Metastatic Breast Carcinoma in the Ovary (tissue), 3 donors: ENCODE results near the genes SETSIP and GFI1.

- PRO-cap, 3 experiments = no peak in any of the 3 experiments
Measured at GRCh38 chr1:89842927-89843282, 22.1 kb downstream of the LRRC8D start.

GRCh38 chr1:89846946-89847689 is 26.3 kb downstream of the LRRC8D start:
- PRO-cap, 3 experiments = no peak in any of the 3 experiments

DNA sequence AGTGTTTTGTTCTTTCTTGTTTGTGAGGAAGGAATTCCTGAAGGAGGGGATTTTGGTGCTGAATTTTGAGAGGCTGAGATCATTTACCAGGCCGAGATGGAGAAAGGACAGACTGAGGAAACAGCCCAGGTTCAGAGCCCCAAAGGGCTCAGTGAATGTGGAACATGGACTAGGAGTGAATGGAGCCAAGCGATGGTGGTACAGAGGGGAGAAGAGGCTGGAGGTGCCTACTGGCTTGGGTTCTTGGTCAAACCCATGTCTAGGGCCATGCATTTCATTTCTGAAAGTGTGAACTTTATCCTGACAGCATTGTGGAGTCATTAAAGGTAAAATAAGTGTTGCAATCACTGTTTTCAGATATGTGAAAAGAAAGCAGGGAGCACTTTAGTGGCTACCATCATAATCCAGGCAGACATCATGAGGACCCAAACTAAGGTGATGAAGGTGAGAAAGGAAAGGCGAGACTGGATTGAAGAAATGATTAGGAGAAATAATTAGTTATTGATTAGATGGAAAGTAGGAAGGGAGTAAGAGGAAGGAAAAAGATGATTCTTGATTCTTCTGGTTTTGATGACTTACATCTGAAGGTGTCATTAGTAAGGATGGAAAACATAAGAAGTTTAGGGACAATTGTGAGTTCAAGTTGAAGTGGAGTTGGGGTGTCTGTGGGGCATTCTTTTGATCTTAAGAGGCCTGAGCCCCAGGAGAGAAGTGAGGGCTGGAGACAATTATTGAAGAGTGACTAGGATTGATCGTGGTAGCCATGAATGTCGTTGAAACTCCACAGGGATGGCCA is 32.0 kb downstream of the LRRC8D start:
- PRO-cap, 3 experiments = no peak in any of the 3 experiments

DNA sequence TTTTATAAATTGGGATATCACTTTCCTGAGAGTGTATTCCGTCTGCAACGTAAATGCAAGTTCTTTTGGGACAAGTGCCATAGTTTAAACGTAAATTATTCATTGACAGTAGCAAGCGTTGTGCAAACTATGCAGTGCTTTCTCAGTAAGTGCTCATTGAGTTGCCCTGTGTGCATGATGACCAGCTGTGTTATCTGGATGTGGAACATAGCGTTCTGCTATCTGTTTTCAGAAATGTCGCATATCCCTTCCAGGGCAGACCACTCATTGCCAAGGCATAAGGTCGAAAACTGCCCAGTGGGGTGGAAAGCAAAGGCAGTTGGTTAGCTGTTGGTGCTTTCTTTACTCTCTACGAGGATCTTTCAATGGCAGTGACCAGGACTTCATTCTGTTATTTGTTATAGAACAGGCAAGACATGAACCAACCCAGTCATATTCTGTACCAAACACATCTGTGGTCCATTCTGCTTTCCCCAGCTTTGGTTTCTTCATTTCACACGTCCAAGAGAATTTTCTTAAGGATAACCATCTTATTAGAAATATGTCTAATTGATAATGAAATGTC is 51.3 kb downstream of the LRRC8D start:
- PRO-cap, 3 experiments = no peak in any of the 3 experiments

DNA sequence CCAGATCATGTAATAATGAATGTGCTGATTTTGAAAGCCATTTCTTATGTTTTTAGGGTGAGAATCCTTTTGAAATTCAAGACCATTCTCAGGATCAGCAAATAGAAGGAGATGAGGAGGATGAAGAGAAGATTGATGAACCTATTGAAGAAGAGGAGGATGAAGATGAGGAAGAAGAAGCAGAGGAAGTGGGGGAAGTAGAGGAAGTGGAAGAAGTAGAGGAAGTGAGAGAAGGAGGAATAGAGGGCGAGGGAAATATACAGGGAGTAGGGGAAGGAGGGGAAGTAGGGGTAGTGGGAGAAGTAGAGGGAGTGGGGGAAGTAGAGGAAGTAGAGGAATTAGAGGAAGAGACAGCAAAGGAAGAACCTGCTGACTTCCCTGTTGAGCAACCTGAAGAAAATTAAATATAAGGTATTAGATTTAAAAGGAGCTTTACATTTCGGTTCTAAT is 32.4 kb downstream of the ZNF326 start:
- PRO-cap, 3 experiments = no peak in any of the 3 experiments

GRCh38 chr1:90717865-90718467 is 864 bp upstream of the BARHL2 start:
- PRO-cap, 3 experiments = no peak in any of the 3 experiments

DNA sequence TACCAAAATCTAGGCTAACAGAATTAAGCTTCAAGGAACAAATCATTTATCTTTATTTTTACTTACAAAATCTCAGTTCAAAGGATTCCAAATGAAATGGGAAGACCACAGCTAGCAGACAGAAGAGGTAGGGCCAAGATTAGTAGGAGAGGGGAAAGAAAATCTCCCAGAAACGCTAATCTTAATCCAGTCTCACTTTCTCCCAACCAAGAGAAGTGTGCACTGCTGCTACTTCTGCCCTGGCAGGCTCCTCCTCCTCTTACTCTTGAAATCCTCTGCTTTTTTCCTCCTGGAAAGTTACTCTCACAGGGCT is 4.6 kb downstream of the ZNF644 start:
- PRO-cap, 3 experiments = no peak in any of the 3 experiments

GRCh38 chr1:91583012-91583468 is 82.4 kb downstream of the CDC7 start:
- PRO-cap, 3 experiments = no peak in any of the 3 experiments

DNA sequence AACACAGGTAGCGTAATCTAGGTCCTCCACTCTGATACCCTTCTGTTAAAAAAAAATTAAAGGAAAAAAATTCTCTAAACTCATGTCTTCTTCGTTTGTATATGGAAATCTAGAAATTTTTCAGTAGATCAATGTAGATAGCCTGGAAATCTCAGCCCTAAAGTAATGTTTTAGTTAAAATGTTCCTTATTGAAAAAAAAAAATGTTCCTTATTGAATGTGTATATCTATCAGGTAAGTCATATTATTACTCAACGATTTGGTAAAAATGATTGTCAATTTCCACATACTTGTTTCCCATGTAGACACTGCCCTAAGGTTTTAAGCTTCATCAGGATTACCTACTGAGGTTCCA is 181.2 kb downstream of the CDC7 start:
- PRO-cap, 3 experiments = no peak in any of the 3 experiments

DNA sequence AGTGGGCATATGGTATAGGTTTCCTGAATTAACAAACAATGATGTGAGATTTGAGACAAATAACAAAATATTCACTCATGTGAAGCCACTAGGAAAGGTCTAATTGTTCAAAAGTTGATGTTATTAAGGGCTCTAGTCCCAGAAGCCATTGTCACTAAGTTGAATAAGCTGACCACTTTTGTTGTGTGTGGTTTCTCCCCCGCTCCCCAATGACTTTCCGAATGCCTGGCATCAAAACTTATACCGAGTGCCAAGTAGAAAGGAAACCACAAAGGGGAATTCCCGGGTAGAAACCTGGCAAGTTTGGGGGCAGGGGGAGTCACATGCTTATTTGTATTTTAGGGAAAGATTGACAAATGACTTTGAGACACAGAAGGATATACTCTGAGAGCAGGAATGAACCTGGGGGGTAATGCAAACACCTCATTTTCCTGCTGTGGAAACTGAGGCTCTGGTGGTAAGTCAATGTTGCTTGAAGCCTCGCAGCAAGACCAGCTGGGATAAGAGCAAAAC is 154.1 kb downstream of the TGFBR3 start:
- PRO-cap, 3 experiments = no peak in any of the 3 experiments

DNA sequence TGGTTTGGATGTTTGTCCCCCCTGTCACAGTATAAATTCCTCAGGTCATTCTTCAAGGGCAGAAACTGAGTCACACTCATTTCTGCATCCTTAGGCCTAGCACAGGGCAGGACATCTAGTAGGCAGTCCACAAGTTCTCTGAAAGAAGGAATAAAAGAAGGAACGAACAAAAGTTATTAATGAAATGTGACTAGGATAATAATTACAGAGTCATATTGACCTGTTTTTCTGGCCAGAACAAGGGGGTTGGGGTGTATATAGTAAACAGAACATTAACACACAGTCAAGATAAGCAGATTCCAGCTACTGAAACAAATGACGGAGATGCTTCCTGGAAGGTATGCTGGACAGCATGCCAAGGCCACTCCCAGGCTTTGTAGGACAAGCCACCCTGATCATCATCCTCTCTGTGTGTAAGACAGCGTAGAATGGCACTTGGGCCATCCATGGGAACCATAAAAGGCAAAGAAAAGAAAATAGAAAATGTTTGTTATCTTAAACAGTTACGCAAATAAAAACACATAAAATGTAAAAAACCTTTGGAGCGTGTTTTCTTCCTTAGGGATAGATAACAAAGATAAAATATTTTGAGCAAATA is 120.7 kb downstream of the TGFBR3 start:
- PRO-cap, 3 experiments = no peak in any of the 3 experiments

- PRO-cap, 3 experiments = no peak in any of the 3 experiments
Measured at GRCh38 chr1:91864599-91864930, 21.4 kb downstream of the TGFBR3 start.

DNA sequence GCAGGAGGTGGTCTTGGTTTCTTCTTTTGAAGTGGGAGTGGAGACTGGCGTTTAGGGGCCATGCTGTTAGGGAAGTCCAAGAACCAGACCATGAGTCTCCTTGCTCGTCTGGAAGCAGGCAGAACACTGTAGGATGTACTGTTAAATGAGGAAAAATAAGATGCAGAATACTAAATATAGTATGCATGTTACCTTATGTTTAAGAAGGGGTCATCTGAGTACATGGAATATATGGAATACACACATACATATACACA is at the start of gene SETSIP:
SETSIP (minus strand) TSS at position 62 of the 257 bp plus-strand sequence.
- PRO-cap, 3 experiments = no peak in any of the 3 experiments

DNA sequence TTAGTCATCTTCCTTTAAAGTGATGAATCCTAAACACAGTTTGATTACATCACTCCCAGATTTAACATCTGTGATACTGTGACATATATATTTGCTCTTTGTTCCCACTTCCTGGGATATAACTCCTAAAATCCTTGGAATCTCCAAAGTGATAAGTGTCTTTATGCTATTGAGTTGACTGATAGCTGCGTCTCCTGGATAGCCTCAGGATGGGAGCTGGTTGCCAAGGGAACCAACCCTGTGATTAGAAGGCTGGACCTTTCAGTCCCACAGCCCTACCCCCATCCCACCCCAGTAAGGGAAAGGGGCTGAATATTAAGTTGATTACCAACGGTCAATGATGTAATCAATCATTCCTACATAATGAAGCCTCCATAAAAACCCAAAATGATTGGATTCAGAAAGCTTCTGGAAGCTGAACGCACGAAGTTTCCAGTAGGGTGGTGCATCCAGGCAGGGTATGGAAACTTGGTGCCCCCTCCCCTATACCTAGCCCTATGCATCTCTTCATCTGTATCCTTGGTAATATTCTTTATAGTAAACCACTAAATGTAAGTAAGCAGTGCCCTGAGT is 21.4 kb downstream of the GLMN start:
- PRO-cap, 3 experiments = no peak in any of the 3 experiments

- PRO-cap, 3 experiments = peak in 3 of 3 experiments; most common plus-strand start chr1:92441997 (in 2); most common minus-strand start chr1:92441937 (in 2)
Measured at GRCh38 chr1:92441685-92442398, 44.9 kb downstream of the GFI1 start.

DNA sequence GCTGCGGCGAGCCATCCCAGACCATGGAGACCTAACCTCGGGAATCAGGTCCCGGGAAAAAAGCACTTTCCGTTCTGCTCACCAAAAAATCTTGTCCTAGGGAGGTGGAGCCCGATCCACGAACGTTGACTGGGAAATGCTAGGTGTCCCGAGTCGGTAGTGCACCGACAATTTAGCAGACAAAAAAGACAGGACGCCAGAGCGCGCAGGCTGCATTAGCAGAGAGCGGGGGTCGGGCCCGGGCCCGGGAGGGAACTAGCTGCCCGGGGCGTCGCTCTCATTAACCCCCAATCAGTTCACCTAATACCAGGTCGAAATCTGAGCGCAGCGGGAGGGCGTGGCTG is 2.4 kb downstream of the GFI1 start:
- PRO-cap, 3 experiments = peak in 2 of 3 experiments; most common minus-strand start position 257 of the sequence (in 1)

GRCh38 chr1:92486426-92487363 is at the start of gene GFI1:
TSS of gene GFI1 (minus strand) at chr1:92486925.
- PRO-cap, 3 experiments = peak in 2 of 3 experiments; most common plus-strand start chr1:92487062 (in 1); most common minus-strand start chr1:92486925 (in 2)

GRCh38 chr1:92536940-92537476 is 50.3 kb upstream of the GFI1 start:
- PRO-cap, 3 experiments = no peak in any of the 3 experiments

DNA sequence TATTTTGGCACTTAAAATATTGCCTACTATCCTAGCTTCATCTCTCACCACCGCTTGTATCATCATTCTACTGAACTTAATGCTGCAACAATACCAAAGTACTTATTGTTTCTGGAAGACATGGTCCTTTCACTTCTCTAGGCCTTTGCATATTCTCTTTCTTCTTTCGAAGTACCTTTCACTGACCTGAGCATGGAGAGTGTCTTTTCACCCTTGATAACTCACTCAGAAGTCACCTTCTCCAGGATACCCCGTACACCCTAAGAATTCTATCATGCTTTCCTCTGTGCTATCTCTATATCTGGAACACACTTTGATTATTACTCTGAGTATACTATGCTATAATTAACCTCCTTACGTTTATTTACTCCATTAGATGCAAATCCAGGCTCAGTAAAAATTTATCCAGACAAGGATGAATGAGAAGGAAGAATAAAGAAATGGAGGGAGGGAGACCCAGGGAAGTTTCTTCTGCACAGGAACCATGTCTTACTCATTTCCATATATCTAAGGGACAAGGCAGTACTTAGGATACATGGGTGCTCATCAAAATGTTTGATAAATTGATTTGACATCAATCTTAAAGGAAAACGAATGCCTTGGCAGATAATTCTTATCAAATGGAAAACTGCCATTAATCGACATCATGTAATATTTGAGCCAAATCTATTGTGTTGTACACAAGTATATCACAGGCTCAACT is 41.8 kb downstream of the DIPK1A start:
- PRO-cap, 3 experiments = no peak in any of the 3 experiments

GRCh38 chr1:92981016-92981797 is 19.9 kb upstream of the DIPK1A start:
- PRO-cap, 3 experiments = no peak in any of the 3 experiments